ENCODE measurements around a stretch of chr11.

DNA sequence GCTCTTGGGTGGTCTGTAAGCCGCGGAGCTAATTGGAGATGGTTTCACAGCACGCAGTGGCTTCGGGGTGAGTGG is 168 bp downstream of the PDHX start:
- RRBS, result no CpG with 5 or more reads among the region's 4 CpGs

DNA sequence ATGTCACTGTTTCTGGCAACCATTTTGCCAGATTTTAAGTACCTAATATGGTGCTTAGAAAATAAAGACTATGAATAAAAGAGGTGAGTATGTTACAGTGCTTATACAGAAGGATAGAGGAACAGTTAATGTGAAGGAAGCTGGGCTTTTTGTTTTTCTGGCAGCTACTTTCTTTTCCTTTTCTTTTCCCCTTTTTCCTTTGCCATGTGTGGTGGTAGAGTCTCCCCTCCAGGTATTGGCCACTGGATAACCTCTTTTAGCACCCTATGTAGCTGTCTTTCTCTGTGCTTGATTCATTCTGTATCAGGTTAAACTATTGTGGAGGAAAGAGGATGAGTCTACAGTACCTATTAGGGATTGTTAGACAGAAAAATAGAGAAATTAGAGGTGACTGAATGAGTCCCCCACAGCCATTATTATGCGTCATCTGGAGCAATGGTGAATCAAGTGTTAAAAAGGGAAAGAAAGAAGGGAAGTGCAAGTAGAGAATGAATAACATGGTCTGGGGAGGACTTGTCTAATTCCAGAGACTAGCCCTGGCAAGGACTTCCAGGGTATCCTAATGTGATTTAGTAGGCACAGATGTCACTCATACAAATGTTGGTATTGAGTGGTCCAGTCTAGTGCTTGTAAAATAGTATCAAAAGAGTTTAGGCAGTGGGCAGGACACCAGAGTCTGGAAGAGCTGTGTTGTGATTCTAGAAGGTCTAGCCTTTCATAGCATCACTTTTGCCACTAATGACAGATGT is 19.1 kb downstream of the PDHX start:
- RRBS, result no CpG with 5 or more reads among the region's 1 CpG

DNA sequence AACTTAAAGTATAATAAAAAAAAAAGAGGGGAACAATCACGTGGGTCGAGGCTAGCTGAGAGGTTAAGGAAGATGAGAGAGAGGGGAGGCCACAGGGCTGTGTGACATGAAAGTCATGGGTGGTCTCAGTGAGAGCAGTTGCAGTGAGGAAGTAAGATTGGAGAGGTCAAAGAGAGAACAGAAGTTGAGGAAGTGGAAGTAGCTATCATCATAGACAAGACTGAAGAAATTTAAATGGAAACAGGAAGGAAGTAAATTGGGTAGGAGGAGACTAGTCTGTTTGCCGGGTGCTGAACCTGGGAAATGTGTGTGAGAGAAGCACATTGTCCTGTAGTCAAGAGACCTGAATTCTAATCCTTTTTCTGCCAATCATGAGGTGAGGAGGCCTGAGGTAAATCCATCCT is 79.9 kb upstream of the CD44 start:
- RRBS, result no CpG with 5 or more reads among the region's 3 CpGs

DNA sequence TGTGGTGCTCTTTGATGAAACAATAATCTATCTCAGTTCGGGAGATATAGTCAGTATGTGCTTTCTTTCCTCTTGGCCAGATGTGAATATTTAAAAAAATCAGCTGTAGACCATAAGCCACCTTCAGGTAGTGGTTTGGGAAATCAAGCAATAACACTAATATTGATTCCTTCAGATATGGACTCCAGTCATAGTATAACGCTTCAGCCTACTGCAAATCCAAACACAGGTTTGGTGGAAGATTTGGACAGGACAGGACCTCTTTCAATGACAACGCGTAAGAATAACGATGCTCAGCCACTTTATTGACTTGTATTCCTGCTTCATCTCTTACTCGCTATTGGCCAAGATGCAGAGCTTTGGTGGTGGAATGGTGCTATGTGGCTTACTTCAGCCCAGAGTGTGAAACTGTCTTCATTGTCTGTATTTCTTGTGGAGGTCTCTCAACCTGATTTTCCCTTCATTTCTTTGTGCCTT is 69.0 kb downstream of the CD44 start:
- RRBS, result no CpG with 5 or more reads among the region's 6 CpGs

- RRBS, result no CpG with 5 or more reads among the region's 4 CpGs
These were observed 82.5 kb downstream of the CD44 start for GRCh38 chr11:35221389-35221854.

DNA sequence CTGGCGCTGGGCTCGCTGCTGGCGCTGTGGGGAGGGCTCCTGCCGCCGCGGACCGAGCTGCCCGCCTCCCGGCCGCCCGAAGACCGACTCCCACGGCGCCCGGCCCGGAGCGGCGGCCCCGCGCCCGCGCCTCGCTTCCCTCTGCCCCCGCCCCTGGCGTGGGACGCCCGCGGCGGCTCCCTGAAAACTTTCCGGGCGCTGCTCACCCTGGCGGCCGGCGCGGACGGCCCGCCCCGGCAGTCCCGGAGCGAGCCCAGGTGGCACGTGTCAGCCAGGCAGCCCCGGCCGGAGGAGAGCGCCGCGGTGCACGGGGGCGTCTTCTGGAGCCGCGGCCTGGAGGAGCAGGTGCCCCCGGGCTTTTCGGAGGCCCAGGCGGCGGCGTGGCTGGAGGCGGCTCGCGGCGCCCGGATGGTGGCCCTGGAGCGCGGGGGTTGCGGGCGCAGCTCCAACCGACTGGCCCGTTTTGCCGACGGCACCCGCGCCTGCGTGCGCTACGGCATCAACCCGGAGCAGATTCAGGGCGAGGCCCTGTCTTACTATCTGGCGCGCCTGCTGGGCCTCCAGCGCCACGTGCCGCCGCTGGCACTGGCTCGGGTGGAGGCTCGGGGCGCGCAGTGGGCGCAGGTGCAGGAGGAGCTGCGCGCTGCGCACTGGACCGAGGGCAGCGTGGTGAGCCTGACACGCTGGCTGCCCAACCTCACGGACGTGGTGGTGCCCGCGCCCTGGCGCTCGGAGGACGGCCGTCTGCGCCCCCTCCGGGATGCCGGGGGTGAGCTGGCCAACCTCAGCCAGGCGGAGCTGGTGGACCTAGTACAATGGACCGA is 637 bp downstream of the FJX1 start:
- RRBS, result under 1% methylated on average over 47 of the region's 105 CpGs

GRCh38 chr11:35662946-35663820 is 608 bp downstream of the TRIM44 start:
- RRBS, result under 1% methylated on average over 14 of the region's 58 CpGs

- RRBS, result no CpG with 5 or more reads among the region's 4 CpGs
These were observed 131.1 kb upstream of the LDLRAD3 start for GRCh38 chr11:35812674-35813232.

DNA sequence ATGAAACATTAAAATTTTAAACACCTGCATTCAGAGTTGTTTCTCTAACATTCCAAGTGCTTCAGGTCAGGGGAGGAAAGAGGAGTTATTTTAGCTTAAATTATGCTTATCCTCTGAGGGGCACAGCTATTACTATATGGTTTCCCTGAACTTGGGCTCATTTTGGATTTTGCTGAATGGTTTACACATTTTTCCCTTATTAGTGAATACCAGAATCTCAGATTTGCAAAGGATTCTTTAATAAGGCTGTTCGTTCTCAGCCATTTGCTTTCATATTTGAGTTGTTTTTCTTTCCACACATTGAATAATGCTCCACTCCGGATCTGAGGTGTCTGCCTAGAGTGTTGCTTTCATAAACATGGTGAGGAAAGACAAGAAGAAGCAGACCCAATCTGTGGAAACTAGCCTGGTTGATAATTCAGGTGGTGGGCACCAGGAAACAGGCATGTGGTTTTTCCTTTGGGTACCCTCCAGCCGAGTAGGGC is 34.9 kb downstream of the LDLRAD3 start:
- RRBS, result no CpG with 5 or more reads among the region's 3 CpGs

- RRBS, result no CpG with 5 or more reads among the region's 6 CpGs
These were observed 72.0 kb downstream of the LDLRAD3 start for GRCh38 chr11:36015859-36016362.

- RRBS, result no CpG with 5 or more reads among the region's 3 CpGs
These were observed 97.2 kb downstream of the COMMD9 start for GRCh38 chr11:36192128-36192327.

DNA sequence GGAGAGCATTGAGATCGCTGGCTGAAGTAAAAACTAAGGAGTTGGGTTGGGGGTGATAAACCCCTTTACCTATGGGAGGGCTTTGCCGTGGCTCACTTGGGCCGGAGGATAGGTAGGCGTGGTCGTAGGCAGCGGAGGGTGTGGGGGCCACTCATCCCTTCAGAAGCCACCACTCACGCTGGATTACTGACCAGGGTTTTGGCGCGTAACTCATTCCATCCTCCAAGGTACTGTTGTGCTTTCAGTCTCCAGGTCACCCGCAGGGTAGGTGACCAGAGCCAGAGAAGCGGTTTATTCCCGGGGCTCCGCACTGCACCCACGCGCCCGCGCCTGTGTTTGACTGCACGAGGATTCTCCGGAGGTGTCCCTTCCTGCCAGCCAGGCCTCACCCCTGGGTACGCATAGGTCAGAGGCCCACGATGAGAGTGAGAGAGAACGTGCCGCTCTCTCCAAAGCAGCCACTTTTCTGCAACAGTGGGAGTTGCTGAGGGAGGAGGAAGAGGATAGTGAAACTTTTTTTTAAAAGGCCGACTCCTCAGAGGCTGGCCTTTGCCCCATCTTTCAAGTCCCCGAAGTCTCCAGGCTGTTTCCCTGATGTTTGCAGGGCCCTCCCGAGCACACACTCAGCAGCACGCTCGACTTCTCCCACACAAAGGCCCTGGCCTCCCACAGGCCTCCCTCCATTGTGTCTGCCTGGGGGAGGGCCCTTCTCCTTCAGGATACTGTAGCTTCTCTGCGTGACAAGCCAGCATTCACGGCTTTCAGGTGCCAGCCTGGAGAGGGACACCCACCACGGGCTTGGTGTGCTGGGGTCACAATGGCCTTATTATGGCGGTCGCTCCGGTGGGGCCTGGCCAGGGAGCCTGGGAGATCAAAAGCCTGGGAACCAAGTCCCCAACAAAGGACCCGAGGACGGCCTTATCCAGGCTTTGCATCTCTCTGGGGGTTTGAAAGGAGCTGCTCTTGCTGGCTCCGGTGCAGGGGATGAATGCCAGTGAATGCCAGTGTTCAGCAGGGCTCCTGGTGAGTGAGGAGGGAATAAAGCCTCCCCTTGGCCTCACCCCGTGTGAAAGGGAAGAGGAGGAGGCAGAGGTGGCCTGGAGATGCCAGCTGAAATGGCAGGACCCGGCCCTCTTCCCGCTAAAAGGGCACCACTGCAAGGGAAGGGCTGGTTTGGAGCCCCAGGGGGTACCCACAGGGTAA is 55.2 kb downstream of the TRAF6 start:
- RRBS, result 84% methylated on average over 8 of the region's 40 CpGs

DNA sequence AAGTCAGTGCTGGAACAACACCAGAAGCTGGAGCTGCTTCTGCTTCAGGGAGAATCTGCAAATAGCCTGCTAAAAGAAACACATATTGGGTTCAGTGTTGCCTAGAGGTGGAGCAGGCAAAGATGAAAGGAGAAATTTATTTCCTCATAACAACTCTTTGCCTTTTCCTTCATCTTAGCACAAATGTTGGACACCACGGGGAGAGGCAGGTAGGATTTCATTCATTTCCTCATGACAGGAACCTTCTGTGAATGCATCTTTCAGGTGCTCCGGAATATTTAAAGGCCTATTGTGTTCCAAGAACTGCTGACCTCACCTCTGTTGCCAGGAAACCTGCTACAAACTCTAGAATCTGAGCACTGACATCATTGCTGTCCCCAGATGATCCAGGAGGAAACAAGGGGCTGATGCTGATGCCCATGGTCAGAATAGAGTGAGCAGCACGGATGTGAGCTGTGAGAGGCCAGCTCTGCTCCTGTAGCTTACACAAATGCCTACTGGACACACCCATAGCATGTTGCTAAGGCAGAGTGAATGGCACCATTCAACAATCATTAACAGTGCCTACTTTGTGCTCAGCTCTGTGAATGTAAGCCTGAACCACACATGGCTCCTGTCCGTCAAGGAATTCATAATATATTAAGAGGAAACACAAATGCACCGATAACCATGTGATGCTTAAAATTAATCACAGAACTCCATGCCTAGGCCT is 276.8 kb upstream of the API5 start:
- RRBS, result no CpG with 5 or more reads among the region's 5 CpGs

DNA sequence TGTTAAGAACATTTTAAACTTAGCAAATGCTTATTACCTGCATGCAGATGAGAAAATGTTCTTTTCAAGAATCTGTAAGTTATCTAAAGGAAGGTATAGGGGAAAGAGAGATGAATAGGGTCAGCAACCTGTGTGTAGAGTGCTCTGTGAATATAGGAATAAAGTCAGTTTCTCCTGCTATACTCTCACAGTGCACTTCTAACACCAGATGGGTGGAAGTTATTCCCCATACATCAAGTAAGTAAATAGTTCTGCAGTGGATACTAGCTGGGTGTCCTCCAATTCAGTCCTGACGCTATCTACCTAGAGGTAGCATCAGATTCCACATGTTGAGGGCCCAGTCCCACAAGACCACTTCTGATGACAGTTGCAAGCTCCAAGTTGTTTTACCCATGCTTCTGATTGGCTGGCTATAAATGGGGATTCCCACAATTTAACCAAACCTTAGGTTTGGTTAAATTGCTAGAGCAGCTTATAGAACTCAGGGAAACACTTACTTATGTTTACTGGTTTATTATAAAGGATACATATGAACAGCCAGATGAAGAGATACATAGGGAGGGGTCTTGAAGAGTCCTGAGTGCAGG is 20.3 kb downstream of the API5 start:
- RRBS, result no CpG with 5 or more reads among the region's 1 CpG

- RRBS, result no CpG with 5 or more reads among the region's 3 CpGs
These were observed 103.5 kb downstream of the TTC17 start for GRCh38 chr11:43462148-43462653.

- RRBS, result no CpG with 5 or more reads among the region's 4 CpGs
These were observed 35.9 kb upstream of the HSD17B12 start for GRCh38 chr11:43644704-43645049.

GRCh38 chr11:43736058-43736695 is 55.6 kb downstream of the HSD17B12 start:
- RRBS, result no CpG with 5 or more reads among the region's 4 CpGs

GRCh38 chr11:43736696-43737386 is 56.3 kb downstream of the HSD17B12 start:
- RRBS, result no CpG with 5 or more reads among the region's 5 CpGs

DNA sequence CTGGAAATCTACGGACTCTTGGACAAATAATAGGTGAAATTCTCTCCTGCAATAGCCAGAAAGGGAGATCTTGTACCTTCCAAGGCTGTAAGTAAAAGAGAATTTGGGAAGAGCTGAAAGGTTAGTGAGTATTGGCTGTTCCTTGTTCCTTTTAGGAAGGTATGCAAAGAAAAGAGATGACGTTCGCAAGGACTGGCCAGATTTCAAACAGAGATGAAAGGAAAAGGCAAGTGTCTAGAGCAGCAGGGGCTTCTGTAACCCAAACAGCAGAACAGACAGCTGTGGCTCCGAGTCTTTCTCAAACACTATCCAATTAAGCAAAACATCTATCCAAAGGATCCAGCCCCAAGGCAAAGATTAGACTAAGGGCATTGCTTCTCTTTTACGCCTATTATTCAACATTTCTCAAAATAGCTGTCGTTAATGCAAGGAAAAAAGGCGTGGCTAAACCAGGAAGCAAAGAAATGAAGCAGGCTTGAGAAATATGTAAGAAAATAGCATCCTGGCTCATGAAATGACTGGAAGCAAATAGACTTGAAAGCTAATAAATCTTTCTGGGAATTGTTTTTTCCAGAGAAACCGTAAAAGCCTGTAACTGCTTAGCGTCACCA is 19.9 kb downstream of the C11orf96 start:
- RRBS, result no CpG with 5 or more reads among the region's 9 CpGs

DNA sequence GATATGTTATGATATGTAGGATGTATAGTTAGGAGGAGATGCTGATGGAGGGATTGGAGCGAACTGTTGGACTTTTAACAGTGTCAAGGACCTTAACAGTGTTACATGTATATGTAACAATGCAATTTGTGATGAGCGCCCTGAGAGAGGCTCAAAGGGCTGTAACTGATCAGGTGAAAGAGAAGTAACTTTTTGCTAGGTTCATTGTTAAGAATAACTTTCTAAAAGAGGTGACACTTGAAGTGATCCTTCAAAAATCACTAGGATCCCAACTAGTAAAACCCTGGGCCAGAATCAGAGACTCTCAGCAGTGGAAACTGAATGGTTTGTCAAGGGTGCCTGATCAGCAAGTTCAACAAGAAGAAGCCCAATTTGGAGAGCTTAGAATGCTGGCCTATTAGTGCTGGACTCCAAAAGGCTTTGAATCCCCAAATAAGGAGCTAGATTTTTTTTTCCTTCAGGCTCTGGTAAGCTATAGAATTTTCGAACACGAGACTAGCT is 71.4 kb downstream of the ALX4 start:
- RRBS, result no CpG with 5 or more reads among the region's 4 CpGs

Measured in cardiac fibroblast (primary cell).